HT-29 (cell line): ENCODE measurements around a stretch of chr10.

DNA sequence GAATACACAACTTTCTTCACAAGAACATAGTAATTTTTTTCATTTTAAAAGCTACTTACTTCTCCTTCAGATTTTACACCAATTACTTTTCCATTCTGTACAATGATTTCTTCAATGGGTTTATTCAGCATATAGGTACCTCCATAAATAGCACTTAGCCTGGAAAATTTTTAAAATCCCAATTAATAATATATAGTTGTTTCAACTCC lies 39.5 kb downstream of the GDI2 start:
- RAMPAGE, long total RNA, result no peak

DNA sequence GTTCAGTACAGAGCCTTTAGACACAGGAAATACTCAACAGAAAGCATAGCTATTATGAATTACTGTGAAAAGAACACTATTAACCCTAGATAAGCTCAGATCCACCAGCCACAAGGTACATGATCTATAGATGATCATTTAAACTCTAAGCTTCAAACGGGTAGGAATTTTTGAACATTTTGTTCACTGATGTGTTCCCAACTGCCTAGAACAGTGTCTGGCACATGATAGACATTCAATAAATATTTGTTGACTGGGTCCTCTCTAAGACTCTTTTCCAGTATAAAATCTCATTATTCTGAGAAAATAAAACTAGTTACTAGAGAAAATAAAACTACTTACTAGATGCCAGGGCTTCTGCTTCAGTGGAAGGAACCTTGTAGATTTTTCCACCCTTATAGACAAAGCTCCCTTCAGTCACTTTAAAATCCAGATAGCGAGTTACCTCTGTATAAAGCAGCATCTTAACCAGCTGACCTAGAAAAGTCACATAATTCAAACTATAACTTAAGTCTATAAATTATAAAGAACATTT lies 18.6 kb downstream of the GDI2 start:
- RAMPAGE, long total RNA, result no peak

GRCh38 chr10:5978102-5978373 lies 695 bp upstream of the IL15RA start:
- RAMPAGE, long total RNA, result no peak

DNA sequence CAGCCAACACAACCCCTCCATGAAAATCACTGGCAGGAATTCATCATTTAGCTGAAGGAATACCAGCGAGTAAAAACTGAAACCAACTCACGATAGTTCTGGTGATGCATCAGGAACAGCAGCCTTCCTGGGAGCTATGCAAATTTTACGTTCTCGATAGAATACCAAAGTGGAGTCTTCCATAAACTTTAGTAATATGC lies 31.4 kb upstream of the IL15RA start:
- RAMPAGE, long total RNA, result no peak

GRCh38 chr10:6057522-6057821 lies 4.7 kb downstream of the IL2RA start:
- RAMPAGE, long total RNA, result no peak

DNA sequence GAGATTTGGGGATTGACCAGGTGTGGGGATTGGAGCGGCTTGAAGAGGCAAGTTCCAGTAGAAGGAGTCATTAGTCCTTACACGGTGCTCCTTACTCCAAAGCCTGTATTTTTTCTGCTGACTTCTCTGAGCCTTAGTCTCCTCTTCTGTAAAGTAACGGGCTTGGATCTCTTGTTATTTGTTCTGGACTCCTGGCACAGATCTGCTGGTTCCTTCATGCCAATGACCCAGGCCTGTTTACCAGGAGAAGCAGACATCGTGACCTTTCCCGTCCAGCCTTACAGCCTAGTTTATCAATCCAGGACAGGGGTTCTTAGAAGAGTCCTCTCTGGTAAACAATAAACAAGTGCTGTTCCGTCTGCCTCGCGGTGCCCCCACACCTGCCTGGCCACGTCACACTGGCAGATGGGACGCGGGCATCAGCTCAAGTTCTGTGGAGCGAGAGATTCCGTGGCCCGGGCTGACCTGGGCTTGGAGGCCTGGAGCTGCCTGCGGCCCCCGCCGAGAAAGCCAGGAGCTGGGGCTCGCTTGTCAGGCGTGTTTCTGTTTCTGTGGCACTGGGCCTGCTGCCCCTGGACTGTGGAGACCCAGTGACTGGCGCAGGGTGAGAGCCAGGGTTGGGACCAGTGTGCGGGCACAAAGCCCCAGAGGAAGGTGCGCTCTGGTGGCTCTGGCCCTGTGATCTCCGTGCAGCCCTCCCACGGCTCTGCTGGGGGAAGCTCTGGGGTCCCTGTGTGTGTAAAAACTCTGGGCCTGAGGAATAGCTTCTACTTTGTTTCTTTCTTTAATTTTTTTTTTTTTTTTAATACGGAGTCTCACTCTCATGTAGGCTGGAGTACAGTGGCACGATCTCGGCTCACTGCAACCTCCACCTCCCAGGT lies 28.5 kb upstream of the PFKFB3 start:
- RAMPAGE, long total RNA, result no peak

DNA sequence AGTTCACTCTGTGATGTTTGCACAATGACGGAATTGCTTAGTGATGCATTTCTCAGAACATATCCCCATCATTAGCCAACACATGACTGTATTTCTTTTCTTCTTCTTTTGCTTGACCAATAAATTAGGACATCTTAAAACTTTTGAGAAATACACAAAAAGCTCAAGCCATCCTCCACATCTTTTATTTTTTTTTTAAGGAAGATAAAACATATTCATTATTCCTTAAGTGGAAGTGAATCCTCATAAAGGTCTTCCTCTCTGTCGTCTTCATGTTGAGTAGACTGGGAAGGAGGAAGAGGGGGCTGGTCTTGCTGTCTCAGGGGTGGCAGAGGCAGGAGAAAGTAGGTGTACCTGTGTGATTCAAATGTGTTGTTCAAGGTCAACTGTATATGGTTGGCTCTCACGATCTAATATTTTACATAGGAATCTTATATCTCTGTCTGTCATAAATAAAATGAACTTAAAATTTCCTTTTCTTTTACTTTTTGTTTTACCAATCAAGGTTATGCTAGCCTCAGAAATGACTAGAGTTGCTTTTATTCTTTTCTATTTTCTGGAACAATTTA lies 5.2 kb upstream of the PFKFB3 start:
- RAMPAGE, long total RNA, result no peak

GRCh38 chr10:6199033-6199500 lies 3.7 kb upstream of the PFKFB3 start:
- RAMPAGE, long total RNA, result no peak

DNA sequence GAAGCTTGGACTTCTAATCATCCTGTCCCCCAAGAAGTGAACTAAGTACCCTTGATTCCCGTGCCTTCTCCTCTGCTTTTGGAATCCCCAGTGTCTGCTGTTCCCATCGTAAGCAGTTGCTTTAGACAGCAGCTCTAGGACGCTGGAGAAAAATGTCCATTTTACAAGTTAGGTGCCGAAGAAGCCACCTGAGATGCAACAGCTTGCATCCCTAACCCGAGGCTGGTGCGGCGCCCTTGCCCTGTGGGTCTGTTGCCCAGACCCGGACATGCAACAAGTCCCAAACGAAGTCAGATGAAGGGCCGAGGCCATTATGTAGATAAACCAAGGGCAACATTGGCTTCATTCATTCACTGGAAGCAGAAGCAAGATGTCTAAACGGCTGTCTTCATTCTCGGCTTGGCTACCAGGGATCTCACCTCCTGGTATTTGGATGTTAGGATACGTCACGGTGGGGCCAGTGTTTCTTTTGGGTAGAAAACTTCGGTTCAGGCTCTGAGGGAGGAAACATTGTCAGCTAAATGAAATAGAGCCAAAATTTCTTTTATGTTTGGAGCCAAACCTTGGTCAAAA lies 44.1 kb downstream of the PFKFB3 start:
- RAMPAGE, long total RNA, result no peak

DNA sequence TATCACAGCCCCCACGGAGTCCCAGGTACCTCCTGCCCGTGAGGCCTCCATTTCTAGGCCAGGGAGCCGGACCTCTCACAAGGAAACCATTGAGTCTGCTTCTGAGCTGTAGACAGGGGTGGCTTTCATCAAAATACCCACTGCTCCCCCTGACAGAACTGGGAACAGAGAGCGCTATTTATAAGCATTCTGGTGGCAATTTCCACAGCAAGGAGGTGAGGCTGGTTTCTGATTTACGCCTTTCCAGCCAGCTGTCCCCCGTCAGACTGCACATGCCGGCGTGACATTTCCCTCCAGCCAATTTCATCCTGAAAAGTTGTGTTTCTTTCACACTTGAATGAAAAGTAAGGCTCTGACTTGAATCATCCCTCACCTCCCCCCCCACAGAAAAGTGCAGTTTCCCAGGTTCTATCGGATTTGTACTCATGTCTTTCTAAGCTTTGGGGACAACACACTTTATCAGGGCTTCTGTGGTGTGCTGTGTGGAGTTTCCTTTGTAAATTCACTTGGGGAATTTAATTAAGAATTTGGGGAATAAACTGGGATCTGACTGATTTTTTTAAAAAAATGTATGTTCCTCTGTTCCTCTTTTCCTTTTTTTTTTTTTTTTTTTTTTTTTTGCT lies 407.6 kb upstream of the PRKCQ start:
- RAMPAGE, long total RNA, result no peak

- RAMPAGE, long total RNA, result no peak
These were observed 146.5 kb downstream of the SFMBT2 start for GRCh38 chr10:7264066-7264960.

DNA sequence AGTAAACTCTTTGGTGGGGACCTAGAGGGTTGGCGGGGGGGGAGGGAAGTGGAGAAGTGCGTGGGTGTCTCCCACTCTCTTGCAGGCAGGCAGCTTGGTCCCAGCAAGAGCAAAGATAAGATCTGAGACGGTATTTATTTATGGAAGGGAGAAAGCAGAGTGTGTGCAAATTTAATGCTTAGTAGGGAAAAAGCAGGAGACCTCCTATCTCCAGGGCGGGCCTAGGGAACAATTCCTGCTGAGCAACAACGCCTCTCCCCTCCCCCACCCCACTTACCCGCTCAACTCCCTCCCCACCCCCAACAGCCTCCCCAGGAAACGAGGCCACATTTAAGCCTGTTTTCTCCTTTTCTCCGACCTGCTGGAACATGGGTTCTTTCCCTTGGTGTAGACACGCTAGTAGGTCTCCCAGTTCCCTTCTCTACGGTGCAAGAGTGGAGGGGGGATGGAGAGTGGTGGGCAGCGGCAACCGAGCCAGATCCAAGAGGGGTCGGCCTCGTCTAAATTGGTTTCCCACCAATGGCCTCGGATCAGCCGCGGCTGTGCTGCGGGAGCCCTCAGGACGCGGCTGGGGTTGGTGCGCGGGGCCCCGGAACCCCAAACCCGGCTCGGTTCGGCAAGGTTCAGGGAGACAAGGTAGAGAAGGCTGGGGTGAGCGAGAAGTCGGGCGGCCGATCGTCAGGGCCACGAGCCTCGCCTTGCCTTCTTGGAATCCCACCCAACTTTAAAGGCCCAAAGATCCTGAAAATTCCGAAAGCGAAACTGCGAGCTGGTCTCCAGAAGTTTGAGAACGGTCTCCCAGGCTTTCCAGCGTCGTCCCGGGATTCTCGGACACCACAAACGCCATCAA lies 3.7 kb downstream of the SFMBT2 start:
- RAMPAGE, long total RNA, result no peak

DNA sequence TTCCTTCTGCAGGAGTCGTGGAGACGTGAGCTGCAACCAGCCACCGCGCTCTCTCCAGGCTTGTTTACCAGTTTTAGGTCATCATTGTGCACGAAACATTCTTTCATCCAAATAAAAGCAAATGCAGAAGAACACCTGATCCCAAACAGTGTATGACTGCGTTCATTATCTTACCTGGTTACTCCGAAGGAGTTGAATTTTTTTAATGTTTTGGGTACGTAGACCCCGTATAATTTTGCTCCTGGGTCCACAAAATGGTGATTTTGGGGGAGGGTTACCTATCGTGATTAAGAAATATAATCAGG lies 2.4 kb upstream of the SFMBT2 start:
- RAMPAGE, long total RNA, result no peak

- RAMPAGE, long total RNA, result no peak
These were observed 65.1 kb upstream of the SFMBT2 start for GRCh38 chr10:7475911-7476315.

GRCh38 chr10:7789349-7789789 lies 1.4 kb downstream of the ATP5F1C start:
- RAMPAGE, long total RNA, result no peak

DNA sequence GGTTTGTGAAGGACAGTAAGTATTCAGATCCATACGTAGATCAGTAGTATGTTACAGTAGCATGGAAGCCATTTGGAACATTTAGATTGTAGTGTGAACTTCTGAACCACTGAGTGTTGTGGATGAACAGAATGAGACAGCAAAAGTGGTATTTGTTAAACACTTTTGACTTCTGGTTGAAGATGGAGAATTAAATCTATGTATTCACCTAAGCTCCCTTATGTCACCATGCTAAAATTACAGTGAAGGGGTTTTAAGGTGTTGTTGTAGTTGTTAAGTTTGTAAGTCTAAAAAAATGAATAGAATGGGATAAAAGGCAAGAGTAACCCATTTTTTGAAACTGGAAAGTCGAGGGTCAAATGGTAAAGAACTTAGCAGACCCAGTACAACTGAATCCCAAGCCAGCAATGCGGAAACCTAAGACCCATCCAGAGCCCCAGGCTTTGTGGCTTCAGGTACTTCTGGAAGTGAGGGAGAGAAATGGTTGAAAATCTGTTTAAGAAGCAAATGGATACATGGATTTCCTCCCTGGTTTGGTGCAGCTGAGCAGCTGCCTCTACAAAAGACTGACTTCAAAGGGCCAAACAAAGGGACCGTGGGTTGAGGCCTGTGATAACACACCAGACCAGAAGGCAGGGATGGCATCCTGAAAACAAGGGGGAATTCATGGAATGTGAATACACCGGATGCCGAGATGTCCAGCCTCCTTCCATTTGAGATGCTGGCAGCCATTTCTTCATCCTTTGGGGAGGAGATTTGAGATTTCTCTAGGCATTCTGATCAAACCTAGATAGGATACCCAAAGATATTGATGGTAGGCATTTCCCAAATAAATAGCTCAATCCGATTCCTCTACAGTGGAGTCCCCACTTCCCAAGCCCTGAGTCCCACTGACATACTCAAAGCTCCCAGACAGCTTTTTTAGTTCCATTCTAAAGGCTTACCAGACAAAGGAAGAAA lies 36.7 kb downstream of the TAF3 start:
- RAMPAGE, long total RNA, result no peak

GRCh38 chr10:7917186-7917923 lies 99.0 kb downstream of the TAF3 start:
- RAMPAGE, long total RNA, result no peak

DNA sequence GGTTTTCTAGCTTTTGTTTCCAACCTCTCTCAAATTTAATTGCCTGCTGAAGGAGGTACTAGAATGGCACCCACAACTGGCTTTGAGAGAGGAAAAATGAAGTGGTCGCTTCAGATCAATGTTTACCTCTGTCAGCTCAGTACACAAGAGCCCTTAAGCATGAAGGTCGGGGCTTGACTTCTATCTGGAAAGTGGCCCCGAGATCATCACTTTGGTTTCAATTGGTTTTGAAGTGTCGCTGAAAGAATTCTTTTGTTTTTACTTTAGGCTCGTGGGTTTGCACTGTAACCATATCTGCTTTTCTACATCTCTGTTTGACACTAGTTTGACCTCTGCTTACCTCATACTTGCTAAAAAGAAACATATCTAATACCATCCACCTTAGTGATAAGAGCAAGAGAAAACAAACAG lies 361.7 kb downstream of the GATA3 start:
- RAMPAGE, long total RNA, result no peak

DNA sequence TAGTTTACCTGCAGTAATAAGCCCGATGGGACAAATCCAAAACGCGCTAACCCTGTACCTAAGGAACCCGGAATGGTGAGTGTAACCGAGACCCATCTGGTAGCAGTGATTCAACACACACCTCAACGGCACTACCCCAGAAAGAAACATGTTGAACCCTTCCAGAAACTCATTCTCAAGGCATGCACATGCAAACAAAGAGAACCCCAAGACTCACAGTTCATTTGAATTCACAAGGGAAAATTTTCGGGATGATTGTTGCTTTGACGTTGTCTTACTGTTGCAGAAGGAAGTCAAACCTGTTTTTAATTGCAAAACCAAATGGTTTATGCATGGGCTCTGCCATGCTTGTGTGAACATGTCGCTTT lies 539.6 kb downstream of the GATA3 start:
- RAMPAGE, long total RNA, result no peak

DNA sequence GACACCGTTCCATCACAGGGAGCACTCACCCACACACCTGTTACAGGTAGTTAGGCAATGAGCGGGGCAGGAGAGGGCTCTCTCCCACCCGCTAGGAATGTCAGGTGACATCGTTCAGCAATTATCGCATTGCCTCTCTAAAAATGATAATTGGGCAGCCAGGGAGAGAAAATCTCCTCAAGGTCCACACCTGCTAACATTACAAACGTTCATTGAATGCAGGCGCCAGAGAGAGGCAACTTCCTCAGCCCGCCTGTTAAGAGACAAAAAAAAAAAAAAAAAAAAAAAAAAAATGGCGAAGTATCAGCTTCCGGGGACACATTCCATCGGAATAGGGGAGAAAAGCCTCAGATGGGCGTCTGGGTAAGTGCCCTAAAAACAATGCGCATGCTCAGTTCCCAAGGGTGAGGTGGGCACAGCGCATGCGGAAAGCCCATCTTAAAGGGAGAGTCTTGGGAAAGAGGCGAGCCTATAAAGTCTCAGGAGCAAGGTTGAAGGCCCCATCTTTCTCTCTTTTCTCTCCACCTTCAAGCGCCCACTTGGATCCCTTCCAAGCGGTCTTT lies 1139.8 kb upstream of the CELF2 start:
- RAMPAGE, long total RNA, result no peak